Metastatic Pancreatic Carcinoma in the Ovary (tissue), 1 donor: ENCODE measurements around a stretch of chr1.

GRCh38 chr1:3314049-3314371 is 140.5 kb upstream of the ARHGEF16 start:
- PRO-cap = no peak

GRCh38 chr1:3457216-3458147 is 3.0 kb downstream of the ARHGEF16 start:
- PRO-cap = no peak

DNA sequence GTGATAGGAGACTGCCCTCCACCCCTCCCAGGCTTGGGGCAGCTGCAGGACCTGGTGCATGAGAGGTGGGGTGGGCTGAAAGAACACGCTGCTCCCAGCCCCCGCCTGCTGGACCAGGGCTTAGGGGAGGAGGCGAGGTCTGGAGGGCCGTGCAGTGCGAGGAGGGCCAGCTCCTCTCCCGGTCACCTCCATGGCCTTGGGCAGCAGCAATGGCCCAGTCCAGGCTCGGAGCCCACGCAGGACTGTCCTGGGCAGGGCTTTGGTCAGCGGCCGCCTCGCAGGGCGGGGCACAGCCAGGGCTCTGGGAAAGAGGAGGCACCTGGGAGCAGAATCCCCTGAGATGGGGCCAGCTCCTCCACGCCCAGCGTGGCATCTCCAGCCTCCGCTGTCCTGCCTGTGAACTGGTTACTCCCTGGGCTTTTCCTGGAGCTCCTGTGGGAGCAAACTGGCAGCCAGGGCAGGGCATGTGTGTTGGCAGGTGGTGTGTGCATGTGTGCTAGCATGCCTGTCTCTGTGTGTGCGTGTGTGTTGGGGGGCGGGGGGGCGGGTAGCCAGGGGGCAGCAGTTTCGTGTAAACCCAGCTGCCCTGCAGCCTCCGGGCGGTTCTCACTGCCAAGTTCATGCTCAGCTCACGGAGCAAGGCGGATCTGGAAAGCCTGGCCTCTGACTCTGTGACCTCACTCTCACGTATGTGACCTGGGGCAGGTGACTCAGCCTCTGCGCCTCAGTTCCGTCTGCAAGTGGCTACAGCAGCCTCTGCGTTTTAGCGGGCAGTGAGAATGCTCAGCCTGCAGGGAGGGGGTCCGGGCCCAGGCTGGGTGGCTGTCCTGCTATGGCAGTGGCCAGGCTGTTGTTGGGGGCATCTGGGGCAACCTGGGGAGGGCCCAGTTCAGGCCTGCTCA is 27.6 kb downstream of the ARHGEF16 start:
- PRO-cap = no peak

- PRO-cap = no peak
Measured at GRCh38 chr1:3490307-3490623, 35.8 kb downstream of the ARHGEF16 start.

DNA sequence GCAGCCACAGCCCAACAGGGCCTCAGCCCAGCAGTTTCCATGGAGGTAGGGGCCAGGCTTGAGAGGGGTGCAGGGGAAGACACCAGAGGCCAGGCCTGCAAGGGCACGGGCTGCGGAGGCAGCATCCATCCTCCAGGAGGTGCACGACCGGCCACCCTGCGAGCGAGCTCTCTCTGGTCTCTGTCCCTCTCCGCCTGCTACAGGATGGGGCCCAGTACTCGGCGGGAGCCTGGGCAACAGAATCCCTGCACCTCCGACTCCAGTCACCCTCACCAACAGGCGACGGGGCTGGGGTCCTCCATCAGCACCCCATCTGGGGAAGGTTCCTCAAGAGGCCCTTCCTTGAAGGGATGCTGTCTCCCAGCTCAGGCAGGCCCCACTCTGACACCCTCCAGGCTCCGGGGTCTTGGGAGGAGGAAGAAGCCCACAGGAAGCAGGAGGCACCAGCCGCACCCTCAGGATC is 77.8 kb downstream of the MEGF6 start:
- PRO-cap = no peak

DNA sequence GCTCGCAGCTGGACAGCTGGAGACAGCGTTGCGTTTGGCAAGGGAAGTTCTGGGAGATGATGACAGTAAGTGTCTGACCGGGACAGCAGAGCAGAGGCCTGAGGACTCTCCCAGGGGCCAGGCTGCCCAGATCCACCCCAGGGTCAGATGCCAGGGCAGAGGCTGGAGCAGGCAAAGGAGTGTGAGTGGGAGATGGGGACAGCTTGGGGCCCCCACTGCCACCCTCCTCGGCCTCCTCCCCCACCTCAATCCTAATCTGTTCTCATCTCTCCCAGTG is 65.4 kb downstream of the MEGF6 start:
- PRO-cap = no peak

GRCh38 chr1:3677541-3677811 is 25.2 kb downstream of the TP73 start:
- PRO-cap = no peak

DNA sequence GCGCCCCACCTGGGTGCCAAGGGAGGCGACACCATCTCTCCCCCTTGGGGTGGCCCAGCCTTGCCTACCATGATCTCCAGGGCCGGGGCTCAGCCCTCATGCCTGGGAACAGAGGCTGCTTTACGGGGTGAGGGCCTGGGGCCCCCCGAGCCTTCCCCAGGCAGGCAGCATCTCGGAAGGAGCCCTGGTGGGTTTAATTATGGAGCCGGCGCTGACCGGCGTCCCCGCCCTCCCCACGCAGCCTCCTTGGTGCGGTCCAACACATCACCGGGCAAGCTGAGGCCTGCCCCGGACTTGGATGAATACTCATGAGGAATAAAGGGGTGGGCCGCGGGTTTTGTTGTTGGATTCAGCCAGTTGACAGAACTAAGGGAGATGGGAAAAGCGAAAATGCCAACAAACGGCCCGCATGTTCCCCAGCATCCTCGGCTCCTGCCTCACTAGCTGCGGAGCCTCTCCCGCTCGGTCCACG is 38.0 kb downstream of the TP73 start:
- PRO-cap = no peak

DNA sequence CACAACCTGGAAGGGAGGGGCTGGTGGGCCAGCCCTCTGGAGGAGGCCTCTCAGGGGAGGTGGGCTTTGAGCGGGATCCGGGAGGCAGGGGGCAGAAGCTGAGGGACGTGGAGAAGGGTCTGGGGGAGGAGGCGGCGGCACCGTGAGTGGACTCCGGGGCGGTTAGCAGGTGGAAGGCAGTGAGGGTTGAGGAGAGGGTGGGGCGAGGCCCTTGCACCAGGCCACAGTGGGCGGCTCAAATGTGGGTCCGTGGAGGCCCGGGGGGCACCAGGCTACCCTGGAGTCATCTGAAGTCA is 46.1 kb downstream of the TP73 start:
- PRO-cap = no peak

DNA sequence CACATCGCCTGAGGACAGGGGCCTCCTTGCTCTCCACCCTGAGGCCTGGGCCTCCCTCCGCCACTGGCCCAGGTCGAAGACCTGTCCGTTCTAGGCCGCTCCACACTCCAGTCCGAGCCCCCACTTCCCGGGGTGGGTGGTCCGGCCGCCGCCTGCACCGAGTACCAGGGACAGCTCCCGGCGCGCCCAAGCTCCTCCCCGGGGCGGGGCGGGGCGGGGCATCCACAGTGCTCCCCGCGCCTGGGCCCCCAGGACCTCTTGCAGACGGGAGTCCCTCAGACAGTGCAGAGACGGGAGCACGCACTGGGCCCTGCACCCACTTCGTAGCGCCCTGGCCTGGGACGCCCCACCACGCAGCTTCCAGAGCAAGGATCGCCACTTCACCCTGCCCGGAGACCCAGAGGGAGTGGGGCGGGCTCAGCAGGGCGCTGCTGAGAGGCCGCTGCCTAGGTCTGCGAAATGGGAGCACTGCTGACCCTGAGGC is 34.2 kb upstream of the CCDC27 start:
- PRO-cap = no peak

DNA sequence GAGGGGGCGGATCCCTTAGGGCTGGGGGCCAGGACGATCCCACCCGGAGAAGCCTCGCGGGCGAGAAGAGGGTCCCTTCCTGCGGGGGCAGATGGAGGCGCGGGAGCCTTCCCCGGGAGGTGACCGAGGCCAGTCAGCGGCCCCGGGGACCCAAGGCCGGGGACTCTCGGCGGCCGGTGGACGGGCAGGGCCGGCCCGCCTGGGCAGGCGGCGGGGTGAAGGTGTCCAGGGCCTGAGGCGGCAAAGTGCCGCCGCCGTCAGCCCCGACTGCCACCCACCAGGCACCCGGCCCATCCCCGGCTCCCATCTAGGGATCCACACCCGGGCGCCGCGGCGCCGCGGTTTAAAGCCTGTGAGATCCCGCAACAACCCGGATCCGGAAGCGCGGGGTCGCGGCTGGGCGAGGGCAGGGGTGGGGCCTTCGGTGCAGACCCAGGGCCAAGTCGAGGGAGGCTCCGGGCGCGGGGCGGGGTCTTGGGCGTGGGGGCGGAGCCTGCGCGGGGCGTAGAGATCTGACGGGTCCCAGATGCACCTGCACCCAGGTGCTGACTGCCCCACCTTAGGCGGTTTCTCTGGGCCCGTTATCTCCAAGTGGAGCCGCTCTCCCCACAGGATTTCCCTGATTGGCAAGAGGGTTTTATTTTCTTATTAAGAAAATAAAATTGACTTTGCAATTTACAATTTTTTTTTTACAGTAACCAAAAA is 5.1 kb upstream of the CCDC27 start:
- PRO-cap = unidirectional peak, minus-strand start at position 372 of the sequence

DNA sequence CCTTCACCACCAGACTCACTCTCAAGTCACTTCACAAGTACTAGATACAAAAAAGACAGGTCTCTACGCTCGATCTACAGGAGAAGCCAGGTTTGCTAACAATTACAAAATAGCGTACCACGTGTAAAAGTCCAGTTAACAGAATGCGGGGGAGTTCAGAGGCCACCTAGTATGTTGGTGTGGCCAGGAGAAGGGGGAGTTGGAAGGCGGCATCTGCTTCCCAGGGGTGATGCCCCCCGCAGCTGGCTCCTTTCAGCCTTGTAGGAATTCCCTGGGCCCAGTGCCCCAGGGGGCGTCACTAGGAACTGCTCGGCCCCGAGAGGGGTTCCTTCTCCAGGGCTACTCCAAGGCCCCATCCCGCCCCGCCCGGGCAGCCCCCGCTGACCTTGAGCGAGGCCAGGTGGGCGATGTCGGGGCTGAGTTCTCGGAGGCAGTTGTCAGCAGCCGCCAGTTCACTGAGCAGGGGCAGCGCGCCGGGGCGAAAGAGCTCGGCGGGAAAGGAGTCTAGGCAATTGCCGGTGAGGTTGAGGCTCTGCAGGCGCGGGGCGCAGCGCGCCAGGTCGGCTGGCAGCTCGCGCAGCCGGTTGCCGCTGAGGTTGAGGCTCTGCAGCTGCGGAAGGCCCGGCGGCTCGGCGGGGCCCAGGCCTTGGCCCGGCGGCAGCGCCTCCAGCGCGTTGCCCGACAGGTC is 677 bp downstream of the LRRC47 start:
- PRO-cap = no peak

- PRO-cap = no peak
Measured at GRCh38 chr1:3809941-3810646, 13.8 kb upstream of the LRRC47 start.

DNA sequence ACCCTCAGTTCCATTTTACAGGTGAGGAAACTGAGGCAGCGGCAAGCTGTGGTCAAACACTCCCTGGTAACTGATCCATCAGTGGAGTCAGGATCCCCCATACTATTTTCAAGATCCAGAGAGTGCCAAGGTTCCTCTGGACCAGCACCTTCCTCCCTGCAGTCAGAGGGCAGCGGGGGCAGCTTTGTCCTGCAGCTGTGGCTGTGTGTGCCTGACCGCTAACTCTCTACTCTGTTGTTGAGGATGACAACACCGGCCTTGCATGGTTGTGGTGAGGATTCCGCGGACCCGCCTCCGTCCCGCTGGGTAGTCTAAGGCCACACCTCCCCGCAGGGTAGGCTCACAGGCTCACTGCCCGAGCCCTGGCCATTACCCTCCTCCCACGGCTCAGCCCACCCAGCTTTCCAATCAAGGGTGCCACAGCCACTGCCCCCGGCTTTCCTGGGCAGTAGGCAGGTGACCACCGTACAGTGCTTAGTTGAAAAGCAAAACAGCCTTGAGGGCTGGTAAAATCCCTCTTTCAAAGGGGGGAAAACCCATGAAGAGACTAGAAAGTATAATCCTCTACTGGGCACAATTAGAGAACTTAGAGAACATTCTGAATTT is 15.0 kb upstream of the LRRC47 start:
- PRO-cap = no peak

- PRO-cap = no peak
Measured at GRCh38 chr1:3836332-3836762, 20.7 kb downstream of the CEP104 start.

DNA sequence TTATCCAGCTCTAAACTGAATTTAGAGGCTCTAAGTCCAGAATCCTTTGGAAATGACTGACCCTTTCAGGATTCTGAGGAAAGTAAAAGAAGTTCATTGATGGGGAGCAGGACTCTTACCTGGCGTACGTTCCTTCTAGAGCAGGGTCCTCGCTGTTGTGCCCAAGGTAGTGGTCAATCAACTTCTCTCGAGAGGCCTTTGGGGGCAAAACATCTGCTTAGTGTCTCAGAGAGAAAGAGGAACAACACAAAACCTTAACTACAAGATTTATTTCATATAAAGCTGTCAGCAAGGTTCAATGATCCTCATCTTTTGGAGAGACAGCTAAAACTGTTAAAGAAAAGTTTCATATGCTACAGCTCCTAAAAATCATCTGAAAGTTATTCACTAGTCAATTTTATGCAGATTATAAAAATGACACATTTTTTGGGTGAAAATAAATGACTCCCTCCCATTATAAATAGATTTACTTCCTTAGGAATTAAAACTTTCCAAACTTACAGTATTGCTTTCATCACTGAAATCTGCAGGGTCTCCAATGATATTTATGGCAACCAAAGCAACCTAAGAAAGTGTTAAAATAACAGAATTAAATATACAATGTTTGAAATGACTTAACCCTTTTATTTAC is 12.1 kb downstream of the CEP104 start:
- PRO-cap = no peak

GRCh38 chr1:4369999-4370371 is 284.4 kb upstream of the AJAP1 start:
- PRO-cap = no peak

- PRO-cap = no peak
Measured at GRCh38 chr1:4655642-4656259, 1.3 kb downstream of the AJAP1 start.

GRCh38 chr1:4963089-4963624 is 308.7 kb downstream of the AJAP1 start:
- PRO-cap = no peak

- PRO-cap = no peak
Measured at GRCh38 chr1:5991570-5992103, 588 bp downstream of the NPHP4 start.